ENCODE data around the gene MCM5.

- RRBS, result 1% methylated on average over 12 of the region's 49 CpGs
These were observed at the start of gene MCM5 for GRCh38 chr22:35399759-35400355. Gene MCM5, plus strand, starts transcription at chr22:35400140.

- RRBS, result no CpG with 5 or more reads among the region's 7 CpGs
These were observed 53.2 kb downstream of the MCM5 start for GRCh38 chr22:35452960-35453649.

DNA sequence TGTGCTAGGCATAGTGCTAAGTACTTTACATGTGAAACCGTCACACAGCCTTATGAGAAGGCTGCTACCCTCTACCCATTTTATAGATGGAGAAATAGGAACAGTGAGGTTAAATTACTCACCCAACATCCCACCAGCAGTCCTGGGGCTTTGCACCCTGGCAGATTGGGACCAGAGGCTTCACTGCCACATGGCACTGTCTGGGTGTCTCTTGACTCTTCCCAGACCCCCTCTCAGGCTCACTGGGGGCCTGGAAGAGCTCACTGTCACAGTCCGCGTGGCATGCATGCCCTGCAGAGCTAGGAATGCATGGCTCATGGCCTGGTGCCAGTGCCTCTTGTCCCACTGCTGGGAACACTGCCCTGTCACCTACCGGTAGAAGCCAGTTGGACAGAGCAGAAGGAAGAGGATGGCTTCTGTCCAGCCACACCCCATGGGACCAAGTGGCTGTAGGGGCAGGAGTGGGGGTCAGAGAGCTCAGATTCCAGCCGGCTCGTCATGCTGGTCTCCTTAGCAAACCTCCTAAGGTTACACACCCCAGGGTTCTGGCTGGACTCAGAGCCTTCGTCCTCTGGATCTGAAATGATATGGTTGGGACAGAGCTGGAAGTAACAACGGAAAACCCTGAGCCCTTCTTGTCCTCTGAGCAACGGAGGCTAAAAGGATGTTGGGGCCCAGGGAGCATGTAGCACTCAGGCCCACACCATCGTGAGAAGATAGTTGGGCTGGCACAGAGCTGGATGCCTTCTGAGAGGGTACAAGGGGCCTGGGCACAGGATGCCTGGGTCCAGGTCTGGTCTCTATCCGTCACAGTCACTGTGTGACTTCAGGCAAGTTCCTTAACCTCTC lies 29.6 kb downstream of the MB start:
- RRBS, result 3% methylated on average over 2 of the region's 11 CpGs

DNA sequence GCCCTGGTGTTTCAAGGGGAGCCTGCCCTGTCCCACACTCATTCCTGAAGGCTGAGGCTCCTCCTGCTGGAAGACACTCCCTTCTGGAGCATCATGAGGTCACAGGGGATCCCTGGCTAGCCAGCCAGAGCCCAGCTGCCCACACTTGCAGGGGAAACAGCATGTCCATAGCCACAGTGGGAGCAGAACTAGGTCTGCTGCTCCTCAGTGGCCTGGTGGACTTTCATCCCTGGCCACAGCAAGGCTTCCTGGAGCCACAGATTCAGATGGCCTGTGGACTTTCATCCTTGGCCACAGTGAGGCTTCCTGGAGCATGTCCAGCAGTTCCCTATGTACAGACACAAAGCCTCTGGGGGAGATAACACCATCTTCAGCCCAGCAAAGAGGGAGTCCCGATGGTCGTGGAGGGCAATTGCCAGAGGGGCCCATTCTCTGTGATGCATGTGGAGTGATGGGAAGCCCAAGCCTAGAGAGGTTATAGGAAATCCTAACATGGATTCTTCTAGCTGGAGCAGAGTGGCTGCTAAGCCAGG lies 5.9 kb upstream of the APOL6 start:
- RRBS, result no CpG with 5 or more reads among the region's 2 CpGs

DNA sequence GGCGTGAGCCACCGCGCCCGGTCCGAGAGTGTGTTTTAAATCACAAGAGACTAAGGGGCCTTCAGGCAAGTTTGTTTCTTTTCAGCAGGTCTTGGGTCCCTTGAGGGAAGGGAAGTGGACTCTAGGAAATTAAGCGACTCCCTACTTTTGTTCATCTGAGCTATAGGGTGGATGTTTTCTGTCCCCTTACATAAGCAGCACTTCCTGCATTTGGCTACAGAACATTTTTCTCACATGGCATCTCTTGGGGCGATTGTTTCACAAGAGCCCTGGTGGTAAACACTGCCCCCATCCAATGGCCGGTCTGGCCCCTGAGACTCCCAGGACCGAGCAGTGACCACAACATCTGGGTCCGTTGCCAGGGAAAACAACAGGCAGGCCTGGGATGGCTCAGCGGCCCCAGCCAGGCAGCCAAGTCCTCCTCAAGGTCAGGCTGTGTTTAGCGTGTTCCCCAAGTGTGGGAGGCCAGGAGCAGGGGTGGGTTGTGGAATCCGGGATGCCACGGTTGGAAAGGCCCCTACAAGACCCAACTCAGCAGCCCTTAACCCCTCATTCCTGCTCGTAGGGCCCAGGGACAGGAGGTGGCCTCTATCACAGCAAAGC lies 1.6 kb upstream of the APOL6 start:
- RRBS, result no CpG with 5 or more reads among the region's 15 CpGs

GRCh38 chr22:35660268-35660703 lies 12.0 kb downstream of the APOL6 start:
- RRBS, result no CpG with 5 or more reads among the region's 2 CpGs

GRCh38 chr22:35751761-35752881 lies 34.4 kb downstream of the APOL5 start:
- RRBS, result no CpG with 5 or more reads among the region's 7 CpGs

DNA sequence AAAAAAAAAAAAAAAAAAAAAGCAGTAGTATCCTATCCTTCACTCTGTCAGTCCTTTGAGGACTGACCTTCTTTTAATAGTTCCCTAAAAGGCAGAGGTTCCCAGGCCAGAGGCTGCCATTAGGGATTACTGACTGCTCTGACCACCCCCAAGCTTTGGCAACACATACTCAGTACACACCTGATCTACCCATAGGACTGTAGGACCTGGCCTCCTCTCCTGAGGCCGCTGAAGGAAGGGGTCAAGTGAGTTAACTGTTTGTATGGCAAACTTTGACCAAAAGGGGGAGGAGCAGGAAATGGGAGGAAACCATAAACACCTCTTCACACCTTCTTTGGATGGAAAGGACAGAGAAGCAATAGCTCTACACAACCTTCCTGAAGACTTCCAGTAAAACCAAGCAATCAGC lies 103.9 kb downstream of the APOL5 start:
- RRBS, result no CpG with 5 or more reads among the region's 1 CpG

- RRBS, result no CpG with 5 or more reads among the region's 12 CpGs
These were observed 120.8 kb downstream of the APOL5 start for GRCh38 chr22:35838352-35838894.

DNA sequence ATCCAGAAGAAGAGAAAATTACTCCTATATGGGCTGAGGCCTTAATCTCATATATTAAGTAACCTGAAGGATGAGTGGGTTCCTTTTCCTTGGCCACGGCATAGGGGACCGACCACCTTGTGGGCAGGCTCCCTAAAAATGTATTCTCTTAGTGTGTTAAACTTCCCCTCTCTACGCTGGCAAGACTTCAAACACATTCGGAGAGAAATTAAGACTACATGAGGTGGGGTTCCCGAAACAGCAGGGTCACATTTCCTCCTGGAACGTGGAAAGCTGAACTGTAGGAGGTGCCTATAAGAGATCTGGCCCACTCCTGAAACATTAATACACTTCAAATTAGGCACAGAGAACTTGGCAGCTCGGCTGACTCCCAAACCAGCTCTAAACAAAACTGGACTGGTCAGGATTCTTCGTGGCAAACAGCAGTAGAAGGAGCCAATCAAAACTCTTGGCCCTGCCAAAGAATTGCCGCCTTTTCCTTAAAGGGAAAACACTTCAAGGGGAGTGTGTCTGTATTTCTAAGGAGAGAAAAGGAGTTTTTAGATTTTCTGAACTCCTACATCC lies 54.8 kb downstream of the RBFOX2 start:
- RRBS, result no CpG with 5 or more reads among the region's 9 CpGs

- RRBS, result no CpG with 5 or more reads among the region's 6 CpGs
These were observed 3.0 kb upstream of the APOL4 start for GRCh38 chr22:36204578-36204973.

DNA sequence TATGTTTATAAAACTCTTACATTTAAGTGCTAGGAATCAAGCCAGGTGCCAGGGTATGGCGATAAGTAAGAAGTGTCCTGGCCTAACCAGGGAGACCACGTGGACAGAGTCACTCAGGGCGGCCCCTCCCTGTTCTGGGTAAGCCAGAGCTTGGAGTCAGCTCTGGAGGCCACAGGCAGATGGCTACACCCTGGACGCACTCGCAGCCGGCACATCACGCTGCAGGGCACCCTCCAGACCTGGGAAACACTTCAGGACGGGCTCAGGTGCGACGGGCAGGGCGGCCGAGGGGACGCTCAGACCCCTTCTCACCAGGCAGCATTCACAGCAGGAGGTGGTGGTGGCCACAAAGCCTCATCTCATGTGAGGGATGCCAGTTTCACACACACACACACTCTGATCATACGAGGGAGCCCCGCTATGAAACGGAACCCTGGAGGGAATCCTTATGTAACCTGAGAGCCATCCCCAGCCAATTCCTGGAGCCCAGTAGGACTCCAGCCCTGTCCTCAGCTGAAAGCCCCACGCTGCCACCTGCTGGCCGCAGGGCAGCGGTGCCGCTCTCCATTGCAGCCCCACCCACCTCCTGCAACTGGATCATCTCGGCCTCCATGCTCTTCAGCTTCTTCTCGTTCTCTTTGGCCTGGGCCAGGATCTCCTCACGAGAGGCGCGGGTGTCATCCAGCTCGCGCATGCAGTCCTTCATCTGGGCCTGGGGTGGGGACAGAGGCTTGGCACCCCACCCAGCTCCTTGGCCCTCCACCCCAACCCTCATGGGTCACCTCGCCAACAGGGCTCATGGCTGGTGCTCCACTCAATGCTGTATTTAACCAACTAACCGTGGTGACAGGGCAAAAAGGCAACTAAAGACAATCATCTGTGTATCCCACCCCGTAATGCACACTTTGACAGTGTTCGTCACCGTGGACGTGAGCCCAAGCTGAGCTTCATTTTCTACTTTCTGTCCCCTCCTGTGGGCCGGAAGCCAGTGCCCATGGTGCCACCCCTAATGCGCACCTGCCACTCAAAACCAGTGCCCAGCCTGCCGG lies 33.5 kb downstream of the APOL1 start:
- RRBS, result 77% methylated on average over 3 of the region's 36 CpGs

GRCh38 chr22:36289372-36289818 lies 36.5 kb downstream of the APOL1 start:
- RRBS, result no CpG with 5 or more reads among the region's 8 CpGs

- RRBS, result no CpG with 5 or more reads among the region's 9 CpGs
These were observed 39.4 kb downstream of the APOL1 start for GRCh38 chr22:36292373-36292710.

DNA sequence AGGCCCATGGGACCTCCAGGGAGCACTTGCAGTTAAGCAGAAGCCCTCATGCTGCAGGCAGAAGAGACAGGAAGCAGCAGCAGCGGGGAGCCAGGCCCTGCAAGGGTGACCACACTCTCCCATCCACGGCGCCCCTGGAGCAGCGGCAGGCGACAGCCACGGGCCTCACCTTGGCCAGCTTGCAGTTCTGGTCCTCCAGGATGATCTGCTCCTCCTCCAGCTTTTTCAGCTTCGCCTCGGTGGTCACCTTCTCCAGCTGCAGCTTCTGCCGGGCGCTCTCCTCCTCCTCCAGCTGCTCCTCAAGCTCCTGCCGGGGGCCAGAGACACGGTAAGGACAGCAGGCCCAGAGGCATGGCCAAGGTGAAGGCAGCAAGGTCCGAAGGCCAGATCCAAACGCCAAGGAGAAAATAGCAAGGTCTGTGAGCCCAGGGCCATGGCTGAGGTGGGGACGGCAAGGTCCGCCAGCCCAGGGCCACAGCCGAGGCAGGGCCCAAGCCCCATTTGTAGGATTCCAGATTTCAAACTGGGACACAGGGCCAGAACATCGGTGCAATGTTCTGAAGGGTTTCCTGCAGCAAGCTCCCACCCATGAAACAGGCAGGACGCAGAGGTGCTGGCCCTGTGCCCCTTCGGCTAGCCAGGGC lies 47.1 kb downstream of the APOL1 start:
- RRBS, result no CpG with 5 or more reads among the region's 20 CpGs

GRCh38 chr22:36301223-36302415 lies 48.7 kb downstream of the APOL1 start:
- RRBS, result 89% methylated on average over 1 of the region's 26 CpGs

DNA sequence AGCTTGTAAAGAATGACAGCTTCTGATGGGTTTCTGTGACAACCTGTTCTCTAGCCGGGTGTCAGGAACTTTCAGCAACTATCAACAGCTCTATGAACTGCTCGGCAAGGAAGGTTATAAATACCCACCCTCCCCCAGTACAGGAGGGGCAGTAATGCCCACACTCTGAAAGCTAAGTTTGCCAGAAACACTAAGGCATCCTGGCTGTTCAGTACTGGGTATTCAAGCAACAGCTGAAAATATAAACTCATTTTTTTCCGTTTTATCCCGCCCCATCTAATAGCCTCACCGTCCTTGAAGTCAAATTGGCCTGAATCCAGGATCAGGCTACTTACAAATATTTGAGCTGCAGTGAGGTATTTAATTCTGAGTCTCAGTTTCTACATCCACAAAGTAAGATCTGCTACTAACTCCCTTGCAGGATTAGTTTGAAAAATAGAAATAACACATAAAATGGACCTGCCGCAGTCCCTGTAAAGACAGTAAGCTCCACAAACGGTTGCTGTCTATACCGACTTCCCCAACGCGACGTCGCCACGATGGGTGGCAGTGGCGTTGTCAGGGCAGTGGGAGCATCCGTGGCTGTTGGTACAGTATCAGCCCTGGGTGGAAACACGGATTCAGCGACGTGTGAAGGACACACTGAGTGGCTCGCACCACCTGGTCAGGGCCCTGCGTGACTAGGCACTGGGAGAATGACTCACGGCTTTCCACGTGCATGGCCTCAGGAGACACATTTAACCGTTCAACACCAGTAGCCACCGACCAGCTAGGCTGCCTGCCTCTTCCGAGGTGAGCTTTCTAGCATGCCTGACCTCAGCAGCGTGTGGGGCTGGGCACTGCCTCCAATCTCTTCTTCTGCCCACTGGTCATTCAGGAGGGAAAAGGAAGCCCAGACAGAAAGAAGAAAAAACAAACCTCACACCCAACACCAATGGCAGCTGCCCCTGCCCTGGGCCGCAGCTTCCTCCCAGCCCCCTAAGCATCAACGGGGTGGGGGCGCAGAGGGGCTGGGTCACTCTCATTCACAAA lies 59.3 kb downstream of the MYH9 start:
- RRBS, result no CpG with 5 or more reads among the region's 29 CpGs

DNA sequence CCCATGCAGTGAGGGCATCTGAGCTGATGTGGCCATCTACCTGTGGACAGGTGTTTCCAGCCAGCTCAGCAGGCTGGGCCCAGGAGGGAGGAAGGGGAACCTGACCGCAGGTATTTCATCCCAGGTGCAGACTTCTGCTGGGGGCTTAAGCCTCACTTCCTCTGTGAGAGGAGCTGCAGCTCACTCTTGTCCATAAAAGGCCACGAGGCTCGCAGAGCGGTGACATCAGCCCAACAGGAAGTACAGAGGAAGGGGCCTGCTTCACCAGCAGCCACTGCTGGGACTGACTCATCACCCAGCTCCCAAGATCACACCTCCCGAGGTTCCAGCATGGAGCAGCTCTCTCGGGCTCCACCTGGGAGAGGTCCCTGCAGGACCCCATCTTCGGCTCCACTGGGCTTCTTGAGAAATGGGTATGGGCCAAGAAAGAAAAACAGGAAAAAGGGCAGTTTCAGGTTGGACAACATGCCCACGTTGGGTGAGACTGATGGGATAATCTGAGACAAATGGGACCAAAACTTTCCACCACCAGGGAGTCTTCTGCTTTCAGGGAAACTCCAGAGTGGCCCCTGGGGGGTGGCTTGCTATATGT lies 56.3 kb downstream of the MYH9 start:
- RRBS, result no CpG with 5 or more reads among the region's 8 CpGs

DNA sequence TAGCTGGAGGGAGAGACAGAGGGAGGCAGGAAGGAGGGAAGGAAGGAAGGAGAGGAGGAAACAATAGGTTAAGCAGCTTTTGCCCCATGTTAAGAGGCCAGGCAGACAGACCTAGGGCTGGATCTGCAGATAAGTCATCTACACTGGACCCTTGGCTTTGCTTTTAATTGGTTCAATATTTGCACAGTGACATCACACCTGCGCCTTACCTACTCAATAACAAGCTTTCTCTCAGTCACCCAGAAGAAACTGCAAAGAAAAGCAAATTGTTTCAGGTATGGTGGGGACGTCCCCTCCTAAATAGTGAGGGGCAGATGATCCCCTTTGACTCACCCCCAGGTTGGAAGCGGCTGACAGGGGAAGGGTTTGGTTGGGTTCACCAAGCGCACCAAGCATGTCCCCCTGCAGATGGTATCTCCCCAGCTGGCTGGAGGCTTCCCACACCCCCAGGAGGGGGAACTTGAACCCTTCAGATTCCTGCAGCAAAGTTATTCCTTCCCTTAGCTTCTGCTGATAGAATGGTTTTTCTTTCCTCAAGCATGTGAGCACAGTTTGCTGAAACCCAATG lies 24.2 kb downstream of the MYH9 start:
- RRBS, result no CpG with 5 or more reads among the region's 4 CpGs

GRCh38 chr22:36364836-36365525 lies 22.8 kb downstream of the MYH9 start:
- RRBS, result no CpG with 5 or more reads among the region's 11 CpGs